ENCODE measurements around a stretch of chr5.

- RRBS: no CpG with 5 or more reads among the region's 6 CpGs
Observed at GRCh38 chr5:151242258-151242726, 10.7 kb upstream of the GM2A start.

- RRBS: no CpG with 5 or more reads among the region's 7 CpGs
Observed at GRCh38 chr5:151348642-151349410, 1.5 kb upstream of the SLC36A2 start.

GRCh38 chr5:151383016-151383451 is 35.7 kb upstream of the SLC36A2 start:
- RRBS: no CpG with 5 or more reads among the region's 7 CpGs

DNA sequence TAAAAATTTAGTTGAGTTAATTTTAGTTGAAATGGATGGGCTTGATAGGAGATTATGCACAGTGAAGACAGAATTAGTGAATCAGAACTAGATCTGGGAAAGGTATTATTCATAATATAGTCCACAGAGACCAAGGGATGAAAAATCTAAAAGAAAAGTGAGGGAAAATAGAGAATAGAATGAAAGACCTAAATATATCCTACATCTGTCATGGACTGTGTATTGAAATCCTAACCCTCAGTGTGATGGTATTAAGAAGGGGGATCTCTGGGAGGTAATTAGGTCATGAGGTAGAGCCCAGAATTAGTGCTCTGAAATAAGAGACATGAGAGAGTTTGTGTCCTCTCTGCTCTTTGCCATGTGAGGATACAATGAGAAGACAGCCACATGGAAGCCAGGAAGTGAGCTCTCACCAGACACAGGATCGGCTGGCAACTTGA is 13.0 kb upstream of the SLC36A1 start:
- RRBS: no CpG with 5 or more reads among the region's 1 CpG

DNA sequence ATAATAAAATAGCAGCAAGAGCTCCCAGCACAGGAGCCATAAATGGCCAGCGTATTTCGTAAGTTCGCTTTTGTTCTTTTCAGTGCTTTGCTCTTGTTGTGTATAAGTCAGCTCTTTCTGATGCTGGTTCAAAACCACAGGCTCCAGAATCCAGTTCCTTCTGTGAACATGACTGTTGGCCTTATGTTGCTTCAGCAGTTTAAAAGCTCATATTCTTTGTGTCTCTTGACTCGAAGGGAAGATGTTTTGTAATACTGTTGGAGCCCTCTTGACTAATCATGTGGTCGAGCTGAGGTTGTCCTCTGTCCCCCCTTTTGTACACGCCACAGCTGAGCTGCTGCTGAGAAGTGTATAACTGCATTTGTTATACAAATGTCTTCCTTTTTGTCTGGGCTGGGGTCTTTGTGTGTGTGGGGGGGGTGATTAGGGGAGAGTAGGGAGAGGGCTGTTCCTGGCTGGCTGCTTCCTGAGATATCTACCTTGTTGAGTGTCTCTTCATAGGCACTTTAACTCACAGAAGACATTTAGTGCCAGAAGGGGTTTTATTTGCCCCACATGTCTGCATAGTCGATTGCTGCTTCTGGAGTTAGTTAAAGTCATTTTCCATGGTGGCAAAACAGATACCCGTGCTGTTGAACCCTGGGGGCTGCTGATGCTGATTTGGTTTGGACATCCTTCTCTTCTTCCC is 35.8 kb downstream of the SLC36A1 start:
- RRBS: no CpG with 5 or more reads among the region's 8 CpGs

- RRBS: no CpG with 5 or more reads among the region's 6 CpGs
Observed at GRCh38 chr5:151637571-151638235, 46.6 kb upstream of the FAT2 start.

- RRBS: no CpG with 5 or more reads among the region's 2 CpGs
Observed at GRCh38 chr5:151676298-151677233, 10.1 kb downstream of the SPARC start.

DNA sequence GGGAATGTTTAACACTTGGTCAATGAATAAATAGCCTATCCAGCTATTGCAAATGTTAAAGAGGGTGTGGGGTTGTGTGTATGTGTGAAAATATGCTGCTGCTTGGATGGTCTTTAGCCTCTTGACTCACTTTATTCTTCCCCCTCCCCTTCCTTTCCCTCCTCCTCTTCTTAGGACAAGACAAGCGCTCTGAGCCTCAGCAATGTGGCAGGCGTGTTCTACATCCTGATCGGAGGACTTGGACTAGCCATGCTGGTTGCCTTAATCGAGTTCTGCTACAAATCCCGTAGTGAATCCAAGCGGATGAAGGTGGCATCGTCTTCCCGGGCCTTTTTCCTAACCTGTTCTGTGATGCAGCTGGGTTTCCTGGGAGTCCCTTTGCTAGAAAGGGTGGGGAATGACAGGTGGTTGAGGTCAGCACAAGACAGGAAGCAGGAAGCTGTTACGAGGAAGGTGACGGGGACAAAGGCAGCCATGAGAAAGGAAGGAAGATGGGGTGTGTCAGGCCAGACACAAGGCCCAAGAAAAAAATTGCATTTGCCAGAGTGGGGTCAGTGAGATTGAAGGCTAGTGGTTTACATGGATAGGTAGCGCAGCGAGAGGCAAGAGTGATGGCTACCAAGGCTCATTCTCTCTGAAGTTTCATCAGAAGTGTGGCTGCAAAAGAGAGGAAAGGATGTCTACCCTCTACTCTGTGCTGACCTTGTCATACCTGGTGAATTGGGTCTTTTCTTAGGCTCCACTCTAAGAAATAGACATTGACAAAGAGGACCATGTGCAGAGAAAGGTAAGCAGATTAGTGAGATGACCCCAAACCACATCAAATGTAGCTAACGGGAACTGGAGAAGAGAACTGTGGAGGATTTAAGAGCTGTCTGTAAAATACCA is 236.3 kb downstream of the FAM114A2 start:
- RRBS: no CpG with 5 or more reads among the region's 13 CpGs

DNA sequence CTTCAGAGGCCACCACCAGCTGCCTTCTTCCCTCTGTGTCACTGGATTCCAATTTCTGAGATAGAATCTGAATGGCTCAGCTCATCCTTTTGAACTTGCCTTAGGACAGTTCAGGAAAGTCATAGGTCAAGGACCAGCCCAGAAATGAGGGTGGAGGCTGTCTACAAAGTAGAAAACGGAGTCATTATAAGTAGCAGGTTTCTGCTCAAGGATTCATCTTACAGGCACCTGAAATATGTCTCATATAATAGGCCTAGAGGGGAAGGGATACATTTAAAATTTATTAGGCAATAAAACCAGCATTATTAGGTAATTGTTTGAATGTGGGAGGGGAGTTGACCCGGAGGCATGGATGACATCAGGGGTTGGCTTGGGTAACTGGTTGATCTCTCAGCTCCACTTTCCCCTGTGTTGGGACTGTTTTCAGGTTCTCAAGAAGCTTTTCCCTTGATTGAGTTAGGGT is 11.9 kb upstream of the GALNT10 start:
- RRBS: no CpG with 5 or more reads among the region's 2 CpGs

- RRBS: no CpG with 5 or more reads among the region's 3 CpGs
Observed at GRCh38 chr5:154194231-154194812, 3.8 kb downstream of the GALNT10 start.

DNA sequence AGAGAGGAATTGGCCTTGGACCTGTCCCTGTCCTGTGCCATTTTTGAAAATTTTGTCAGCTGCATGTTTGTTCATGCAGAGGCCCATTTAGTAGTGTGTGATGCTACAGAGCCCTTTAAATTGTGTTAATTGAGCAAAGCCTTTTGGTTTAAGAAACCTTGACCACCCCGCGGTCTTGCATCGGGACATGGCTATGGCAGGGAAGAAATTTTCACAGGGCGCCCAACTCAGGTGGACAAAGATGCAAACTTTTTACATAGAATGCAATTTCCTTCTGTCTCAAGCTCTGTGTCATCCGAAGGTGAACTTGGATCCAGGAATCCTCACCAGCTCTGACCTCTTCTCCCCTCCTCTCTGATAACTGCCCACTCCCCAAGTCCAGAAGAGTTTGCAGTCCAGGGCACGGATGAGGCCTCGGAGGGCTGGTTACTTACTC is 93.1 kb upstream of the SAP30L start:
- RRBS: no CpG with 5 or more reads among the region's 7 CpGs

GRCh38 chr5:154385045-154385536 is 60.7 kb upstream of the SAP30L start:
- RRBS: no CpG with 5 or more reads among the region's 10 CpGs

GRCh38 chr5:154417168-154418206 is 28.3 kb upstream of the SAP30L start:
- RRBS: no CpG with 5 or more reads among the region's 8 CpGs

- RRBS: 34% methylated on average over 2 of the region's 3 CpGs
Observed at GRCh38 chr5:154608353-154608692, 130.3 kb upstream of the HAND1 start.

DNA sequence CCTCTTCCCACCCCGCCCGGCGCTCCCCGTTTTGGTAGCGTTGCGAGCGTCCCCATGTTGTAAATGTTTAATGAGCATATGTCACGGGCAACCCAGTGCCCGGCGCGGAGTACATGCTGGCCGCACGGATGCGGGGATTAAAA is 1.3 kb downstream of the LARP1 start:
- RRBS: 4% methylated on average over 8 of the region's 14 CpGs

DNA sequence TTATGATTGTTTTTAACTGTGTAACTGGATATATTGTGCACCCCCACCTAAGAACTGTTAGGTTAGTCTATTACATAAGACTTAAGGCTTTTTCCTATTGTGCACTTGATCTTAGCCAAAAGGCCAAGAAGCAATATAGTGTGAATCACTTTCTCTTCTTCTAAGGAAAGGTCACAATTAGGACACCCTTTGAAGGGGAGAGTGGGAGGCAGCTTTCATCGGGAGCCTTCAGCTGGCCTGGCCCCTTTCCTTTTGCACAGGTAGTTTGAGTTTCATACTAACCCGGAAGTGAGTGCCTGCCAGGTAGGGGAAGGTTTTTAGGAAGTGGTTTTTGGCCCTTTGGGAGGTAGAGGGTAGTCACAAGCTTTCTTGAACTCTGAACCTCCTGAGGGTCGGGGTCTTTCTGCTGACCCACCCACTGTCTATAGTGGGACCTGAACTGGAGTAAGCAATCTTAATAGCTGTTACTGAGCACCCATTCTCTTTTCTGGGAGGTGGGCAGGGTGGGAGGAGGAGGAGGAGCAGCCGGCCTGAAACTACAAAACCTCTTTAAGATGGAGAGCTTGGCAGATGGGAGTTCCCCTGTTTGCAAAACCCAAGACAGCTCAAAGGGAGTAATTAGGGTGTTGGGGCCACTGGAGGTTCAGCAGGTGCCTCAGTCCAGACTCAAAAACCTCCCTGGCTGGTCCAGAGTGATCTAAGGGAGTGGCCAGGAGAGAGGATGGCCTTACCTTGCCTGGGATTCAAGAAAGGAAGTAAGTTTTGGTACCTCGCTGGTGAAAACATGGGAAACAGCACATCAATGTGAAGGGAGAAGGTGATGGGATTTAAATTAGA is 6.0 kb downstream of the LARP1 start:
- RRBS: no CpG with 5 or more reads among the region's 5 CpGs

GRCh38 chr5:154817183-154818271 is 32.9 kb downstream of the FAXDC2 start:
- RRBS: no CpG with 5 or more reads among the region's 13 CpGs

GRCh38 chr5:154850200-154850454 is 276 bp downstream of the FAXDC2 start:
- RRBS: no CpG with 5 or more reads among the region's 1 CpG

- RRBS: no CpG with 5 or more reads among the region's 5 CpGs
Observed at GRCh38 chr5:154891188-154891594, 32.8 kb downstream of the CNOT8 start.

GRCh38 chr5:154895597-154895986 is 37.2 kb downstream of the CNOT8 start:
- RRBS: no CpG with 5 or more reads among the region's 6 CpGs